Endometrial microvascular endothelial cells (primary cell): ENCODE data around the gene SH3GLB1.

DNA sequence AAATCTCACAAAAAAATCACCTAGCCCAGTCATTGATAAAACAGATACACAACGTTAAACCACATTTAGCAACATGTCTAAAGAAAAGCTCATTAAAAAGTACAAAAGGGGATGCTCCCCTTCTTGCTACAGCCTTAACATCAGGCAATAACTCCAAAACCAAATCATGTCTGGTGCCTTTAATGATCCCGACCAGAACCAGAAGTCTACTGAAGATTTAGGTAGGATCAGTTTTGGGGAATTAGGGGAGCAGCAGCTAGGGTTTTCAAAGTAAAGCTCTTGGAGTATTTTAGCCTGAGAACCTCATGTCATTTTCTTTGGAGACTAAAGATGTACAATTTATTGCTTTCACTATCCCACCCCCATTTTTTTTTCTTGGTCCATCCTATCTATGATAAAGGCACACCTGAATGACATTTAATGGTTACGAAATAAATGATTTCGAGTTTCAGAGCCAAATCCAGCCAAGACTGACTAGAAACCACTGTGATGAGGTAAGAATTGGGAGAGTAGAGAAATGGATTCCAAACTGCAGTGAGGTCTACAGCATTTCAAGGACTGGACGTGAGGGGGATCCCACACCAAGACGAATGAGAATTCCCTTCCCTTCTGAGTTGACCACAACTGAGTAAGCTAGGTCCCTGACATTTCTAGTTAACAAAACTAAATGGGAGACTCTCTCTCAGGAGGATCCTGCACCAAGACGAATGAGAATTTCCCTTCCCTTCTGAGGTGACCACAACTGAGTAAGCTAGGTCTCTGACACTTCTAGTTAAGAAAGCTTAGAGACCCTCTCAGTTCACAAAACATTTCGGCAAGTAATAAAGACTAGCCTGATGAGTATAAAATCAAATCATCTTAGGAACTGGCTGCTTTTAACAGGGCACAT lies 1.8 kb upstream of the SPATA1 start:
- RAMPAGE, long total RNA: no peak

GRCh38 chr1:84505553-84506248 lies 485 bp upstream of the SPATA1 start:
- RAMPAGE, long total RNA: start-site peak on the minus strand at chr1:84506103-84506177, 1,975 and 3,145 reads in 2 replicates

DNA sequence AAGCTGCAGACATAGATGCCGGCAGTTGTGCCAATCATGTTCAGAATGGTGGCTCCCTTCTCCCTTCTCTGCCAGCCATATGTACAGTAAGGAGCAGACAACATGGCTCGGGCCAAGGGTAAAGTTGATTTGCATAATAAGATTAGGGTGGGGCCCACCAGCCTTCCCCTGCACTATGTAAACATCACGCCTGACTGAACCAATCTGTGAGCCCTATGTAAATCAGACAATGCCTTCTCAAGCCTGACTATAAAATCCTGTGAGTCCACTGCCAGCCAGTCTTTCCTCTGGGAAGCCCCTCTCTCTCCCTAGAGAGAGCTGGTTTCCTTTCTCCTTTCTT lies 9.0 kb upstream of the CTBS start:
- RAMPAGE, long total RNA: no peak

GRCh38 chr1:84692901-84693207 lies 2.6 kb upstream of the SSX2IP start:
- RAMPAGE, long total RNA: no peak

GRCh38 chr1:84693208-84693378 lies 2.8 kb upstream of the SSX2IP start:
- RAMPAGE, long total RNA: no peak

DNA sequence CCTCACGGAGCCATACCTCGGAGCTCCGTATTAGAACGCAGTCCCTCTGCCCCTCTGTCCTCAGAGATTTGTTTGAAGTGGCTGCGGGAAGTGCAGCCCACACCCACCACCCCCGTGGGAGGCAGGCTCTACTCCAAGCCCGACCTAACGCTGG lies 338 bp upstream of the LPAR3 start:
- RAMPAGE, long total RNA: no peak

DNA sequence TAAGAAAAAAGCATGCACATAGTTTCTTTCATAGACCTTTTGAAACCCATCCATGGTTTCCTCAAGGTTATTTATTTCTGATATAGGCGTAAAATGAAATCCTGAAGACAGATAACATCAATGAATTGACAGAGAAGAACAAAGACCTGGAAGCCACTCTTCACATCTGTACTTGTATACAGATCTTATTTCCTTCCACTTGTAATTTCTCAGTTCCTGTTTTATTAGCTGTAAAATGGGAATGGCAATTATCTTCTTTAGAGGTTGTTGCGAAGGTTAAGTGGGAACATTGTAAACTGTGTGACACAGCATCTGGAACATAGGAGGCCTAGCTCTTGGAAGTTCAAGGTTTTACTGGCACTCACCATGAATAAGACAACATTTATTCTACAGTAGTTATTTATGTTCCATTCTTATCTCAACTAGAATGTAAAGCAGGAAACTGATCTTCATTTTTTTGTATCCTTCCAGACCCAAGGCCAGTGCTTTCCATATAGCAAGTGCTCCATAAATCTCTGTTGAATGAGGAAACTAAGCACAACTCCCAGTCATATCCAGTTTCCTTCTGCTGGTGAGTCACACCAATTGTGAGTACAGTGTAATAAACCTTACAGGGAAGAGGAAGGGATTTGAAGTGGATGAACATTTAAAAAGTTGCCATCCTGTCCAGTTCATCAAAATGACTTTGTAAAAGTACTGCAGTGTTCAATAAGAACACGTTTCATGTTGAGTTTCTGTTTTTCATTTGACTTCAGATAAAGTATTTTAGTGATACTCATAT lies 1.4 kb downstream of the BCL10 start:
- RAMPAGE, long total RNA: no peak

- RAMPAGE, long total RNA: no peak
Measured at GRCh38 chr1:85289868-85290469, 13.5 kb upstream of the BCL10 start.

GRCh38 chr1:85298091-85298770 lies 21.8 kb upstream of the BCL10 start:
- RAMPAGE, long total RNA: no peak

DNA sequence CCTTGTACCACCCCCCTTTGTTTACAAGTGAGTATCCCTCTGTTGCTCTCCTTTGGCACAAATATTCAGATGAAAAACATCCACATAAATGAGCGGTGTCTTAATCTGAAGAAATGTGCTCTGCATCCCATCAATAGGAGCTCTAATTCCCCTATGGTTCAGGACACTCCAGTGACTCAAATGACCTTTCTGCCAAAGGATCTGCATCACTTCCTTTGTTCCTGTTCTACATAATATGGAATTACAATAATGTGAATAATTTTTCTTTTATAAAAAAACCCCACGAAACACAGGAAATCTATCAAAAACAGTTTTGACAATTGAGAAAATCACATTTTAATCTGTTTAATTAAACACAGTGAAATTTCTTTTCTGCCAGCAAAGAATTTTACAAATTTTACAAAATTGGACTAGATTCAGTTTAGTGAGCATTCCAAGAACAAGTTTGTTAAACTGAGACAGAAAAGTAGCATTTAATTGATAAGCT lies 16.5 kb downstream of the DDAH1 start:
- RAMPAGE, long total RNA: no peak

DNA sequence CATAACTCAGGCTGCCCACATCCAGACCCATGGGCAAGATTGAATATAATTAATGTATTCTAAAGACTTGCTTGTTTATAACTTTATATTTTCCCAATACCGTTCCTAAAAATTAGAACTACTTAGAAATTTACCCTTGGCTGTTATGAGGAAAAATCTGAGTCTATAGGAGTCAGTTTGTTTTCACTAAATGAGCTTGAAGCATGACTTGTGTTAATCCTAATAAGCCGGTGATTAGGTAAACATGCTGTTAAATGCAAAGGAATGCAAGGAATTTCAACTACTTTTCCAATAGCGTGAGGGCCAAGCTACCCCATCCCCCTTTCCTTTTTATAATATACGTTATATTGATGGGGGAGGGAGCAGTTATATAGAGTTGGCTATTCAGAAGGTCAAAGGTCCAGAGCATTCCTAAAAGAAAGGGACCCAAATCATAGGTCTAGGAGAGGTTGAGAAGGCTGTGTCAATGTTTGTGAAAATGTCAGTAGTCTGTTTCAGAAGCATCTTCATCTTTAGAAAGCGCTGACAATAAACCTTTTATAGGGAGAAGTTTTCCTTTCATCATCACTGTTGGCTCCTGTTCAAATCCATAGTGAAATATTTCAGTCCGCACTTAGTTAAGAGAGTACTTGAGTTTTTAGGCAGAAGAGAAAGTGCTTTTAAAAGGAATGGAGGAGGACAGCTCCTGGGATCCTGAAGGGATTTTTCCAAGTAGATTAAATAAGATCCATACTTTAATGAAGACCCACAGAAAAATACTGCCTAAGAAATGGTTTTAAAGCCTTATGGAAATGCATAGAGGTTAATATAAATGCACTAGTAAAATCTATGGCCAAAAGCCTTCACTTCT lies 3.8 kb downstream of the CCN1 start:
- RAMPAGE, long total RNA: no peak

GRCh38 chr1:85606905-85607943 lies 26.7 kb downstream of the CCN1 start:
- RAMPAGE, long total RNA: no peak

GRCh38 chr1:85628632-85629542 lies 48.3 kb downstream of the CCN1 start:
- RAMPAGE, long total RNA: no peak

GRCh38 chr1:85974992-85975288 lies 181.6 kb downstream of the COL24A1 start:
- RAMPAGE, long total RNA: no peak

- RAMPAGE, long total RNA: start-site peak on the plus strand at chr1:86704788-86704911, 1,180 and 1,513 reads in 2 replicates
Measured at GRCh38 chr1:86704343-86705045, at the start of gene SH3GLB1. TSS of gene SH3GLB1 (plus strand) at chr1:86704576.

- RAMPAGE, long total RNA: no peak
Measured at GRCh38 chr1:86705046-86705940, 917 bp downstream of the SH3GLB1 start.

GRCh38 chr1:86735738-86736197 lies 31.4 kb downstream of the SH3GLB1 start:
- RAMPAGE, long total RNA: no peak

GRCh38 chr1:86933877-86934237 lies 19.4 kb downstream of the HS2ST1 start:
- RAMPAGE, long total RNA: no peak

GRCh38 chr1:87133946-87134468 lies 194.7 kb upstream of the LMO4 start:
- RAMPAGE, long total RNA: no peak

DNA sequence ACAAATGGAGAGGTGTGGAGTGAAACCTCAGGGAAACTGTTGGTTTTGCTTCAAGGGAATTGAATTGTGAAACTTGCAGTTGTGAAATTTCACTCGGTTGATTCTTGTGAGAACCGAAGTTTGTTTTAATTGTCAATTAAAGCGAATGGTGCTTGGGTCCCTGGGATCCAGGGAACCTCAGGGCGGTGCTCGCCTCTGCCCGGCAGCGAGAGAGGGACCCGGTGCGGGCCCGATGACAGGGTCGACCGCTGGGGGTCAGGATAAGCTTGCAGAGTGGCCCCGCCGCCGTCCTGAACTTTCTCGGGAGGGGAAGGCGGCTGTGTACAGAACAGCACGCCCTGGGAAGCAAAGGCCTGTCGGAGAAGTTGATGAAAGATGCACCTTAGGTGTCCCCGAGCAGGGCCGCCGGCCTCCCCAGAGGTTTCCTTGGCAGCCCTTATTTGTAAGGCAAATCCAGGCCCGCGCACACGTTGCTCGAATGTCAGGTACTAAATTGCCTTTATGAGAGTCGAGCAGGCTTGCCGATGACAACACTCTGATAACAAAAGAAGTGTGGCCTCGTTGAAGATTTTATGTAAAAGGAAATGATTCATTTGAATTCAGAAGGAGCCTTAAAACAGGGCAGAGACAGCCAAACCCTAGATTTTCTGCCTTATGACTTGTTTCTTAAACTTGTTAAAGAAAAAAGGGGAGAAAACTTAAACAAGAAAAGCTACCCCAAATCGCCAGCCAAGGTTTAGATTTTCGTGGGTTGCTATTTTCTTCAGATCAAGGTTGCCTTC lies 176.7 kb upstream of the LMO4 start:
- RAMPAGE, long total RNA: no peak